SEM (cell line): ENCODE measurements around the genes MED21 and FAR2.

DNA sequence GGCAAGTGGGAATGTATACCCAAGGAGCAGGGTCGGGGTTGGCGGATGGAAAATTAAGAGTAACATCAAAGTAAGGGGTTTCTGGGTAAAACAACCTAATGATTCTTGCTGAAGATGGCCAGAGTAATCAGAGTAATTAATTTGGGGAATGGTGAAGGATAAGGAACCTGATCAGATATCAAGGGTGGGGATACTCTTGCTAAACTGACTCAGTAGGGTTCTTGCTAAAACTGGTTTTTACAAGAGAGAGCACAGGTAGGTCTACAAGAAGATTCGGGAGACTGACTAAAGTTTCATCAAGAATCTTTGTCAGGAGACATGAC is 33.6 kb downstream of the ETNK1 start:
- PRO-cap = no peak

DNA sequence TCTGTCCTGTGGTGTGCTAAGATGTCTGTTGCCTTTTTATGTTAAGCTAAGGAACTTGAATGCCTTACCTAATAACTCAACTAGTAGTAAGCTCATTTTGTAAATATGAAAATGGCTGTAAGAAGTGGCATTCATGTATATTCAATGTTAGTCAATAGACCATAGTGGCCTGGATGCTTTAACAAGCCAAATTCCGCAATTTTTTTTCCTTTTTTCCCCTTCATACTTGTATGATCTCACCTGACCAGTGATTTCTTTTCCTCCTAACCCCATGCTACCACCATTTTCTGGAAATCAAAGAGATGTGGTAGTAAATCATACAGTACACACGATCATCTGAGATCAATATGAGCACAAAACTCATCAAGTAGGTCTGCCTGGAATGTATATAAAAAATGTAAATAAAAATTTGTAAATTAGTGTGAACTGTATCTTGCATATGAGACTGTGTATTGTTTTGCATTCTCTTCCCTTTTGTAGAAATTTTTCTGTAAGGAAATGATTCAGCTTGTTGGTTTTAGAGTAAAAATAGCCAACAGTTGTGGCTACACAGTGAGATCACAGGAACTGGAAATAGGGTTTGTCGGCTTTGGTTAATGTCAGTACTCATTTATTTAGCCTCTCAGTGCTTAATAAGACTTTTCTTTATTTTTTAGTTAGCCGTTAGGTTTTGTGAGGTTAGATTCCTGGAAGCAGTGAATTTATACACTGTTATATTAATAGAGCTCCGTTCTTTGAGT is 62.5 kb downstream of the ETNK1 start:
- PRO-cap = bidirectional peak, plus-strand start at position 555 of the sequence, minus-strand start at position 492 of the sequence

DNA sequence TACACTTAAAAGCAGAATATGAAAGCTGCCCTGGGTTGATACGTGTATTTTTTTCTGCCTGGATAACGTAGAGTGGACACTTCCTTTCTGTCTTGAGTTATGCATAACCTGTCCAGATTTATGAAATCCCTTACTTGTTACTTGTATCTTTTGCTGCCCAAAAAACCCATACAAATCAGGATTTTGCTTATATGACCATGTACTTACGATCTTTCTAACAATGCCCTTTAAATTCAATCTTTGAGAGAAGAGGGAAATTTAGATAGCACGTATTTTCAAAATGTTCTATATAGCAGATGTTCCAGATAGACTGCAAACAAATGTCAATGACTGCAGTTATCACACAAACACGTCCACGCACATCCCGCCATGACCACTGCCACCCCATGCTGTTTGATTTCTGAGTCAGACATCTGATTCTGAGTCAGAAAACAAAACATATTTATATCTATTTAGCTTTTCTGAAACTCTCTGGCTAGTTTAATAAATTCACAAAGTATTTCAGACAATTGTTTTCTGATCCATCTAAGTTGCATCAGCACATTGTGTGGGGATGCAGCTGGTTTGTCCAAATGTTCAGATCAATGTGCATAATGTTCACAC is 2.2 kb downstream of the IRAG2 start:
- PRO-cap = no peak

DNA sequence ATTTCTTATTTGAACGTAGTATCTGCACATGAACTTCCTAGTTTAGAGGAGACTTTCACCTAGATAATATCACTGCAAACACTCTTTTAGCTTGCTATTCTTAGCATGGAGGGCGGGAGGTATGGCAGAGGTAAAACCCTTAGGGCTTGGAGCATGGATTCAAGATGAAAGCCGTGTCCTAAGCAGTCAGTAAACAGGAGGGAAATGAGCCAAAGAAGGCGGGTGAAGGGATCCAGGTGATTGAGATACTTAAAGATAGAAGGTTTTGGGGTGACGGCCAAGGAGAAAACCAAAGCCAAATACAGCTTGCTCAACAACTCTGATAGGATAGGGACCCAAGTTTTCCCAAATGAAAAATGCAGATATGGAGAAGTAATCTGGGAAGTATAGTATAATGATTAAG is 3.5 kb downstream of the IRAG2 start:
- PRO-cap = no peak

- PRO-cap = no peak
These were observed 142.5 kb downstream of the SSPN start for GRCh38 chr12:26337686-26338389.

DNA sequence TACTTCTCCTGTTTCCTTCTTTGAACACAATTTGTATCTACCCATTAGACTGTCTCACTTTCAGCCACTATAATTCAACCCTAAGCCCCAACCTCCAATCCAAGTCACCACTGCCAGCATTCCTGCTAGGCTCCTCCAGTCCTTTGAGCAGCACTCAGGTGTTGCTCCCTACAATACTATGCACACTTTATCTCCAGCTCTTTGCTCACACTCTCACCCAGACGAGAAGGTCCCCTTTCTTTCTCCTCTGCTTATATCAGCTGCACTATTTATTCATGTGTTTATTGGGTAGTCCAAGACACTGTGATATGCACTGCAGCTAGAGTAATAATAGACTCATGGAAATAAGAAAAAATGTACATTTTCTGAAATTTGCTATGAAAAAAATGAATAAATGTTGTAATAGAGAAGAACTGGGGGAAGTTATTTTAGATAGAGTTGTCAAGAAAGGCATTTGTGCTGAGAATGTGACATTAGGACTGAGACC is 307.1 kb downstream of the ITPR2 start:
- PRO-cap = no peak

DNA sequence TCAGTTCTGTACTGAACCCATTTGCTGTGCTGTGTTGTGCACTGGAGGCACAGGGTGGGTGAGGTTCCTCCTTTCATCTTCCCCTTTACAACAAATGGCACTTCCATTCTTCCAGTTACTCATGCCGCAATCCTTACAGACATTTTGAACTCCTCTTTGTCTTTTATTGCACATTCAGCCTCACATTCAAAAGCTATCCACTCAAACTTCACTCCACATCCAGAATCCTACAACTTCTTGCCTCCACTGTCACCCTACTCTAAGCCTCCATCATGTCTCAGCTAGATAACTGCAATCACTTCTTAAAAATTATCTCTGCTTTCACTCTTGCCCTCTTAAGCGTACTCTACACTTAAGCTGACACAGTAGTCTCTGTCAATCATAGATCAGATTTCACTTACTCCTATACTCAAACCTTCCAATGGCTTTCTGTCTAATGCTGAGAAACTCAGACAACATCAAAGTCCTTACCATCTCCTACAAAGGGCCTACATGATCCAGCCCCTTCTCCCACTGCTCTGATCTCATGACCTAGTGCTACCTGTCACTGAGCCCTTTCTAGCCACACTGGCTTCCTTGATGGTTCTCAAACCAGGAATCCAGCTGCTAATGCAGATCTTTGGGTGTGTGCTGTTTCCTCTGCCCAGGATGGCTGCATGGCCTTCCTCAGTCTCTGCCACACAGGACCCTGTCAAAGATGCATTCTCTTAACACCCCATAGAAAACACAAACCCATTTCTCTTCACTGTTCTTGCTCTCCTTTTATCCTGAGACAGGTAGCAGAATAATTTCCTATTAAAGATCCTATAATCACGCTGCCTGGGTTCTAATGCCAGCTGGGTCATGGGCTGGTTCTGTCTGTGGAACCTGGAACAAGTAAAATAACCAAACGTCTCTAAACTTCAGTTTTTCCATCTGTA is 303.9 kb downstream of the ITPR2 start:
- PRO-cap = no peak

GRCh38 chr12:26627899-26628376 is 205.1 kb downstream of the ITPR2 start:
- PRO-cap = no peak

DNA sequence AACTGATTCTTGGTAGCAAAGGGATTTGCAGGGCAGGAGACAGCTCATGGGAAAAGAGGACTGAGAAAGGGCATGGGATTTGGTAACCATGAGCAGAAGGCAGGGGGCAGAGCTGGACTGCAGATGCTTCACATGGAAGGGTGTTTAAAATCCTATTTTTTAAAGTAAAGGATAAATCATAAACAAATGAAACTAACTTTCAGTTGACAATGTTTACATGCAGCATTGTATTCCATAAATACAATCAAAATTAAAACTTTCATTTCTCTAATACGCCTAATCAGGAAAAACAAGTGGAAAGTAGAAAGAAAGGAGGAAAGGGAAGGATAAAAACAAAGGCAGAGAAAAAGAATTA is 203.0 kb downstream of the ITPR2 start:
- PRO-cap = no peak

DNA sequence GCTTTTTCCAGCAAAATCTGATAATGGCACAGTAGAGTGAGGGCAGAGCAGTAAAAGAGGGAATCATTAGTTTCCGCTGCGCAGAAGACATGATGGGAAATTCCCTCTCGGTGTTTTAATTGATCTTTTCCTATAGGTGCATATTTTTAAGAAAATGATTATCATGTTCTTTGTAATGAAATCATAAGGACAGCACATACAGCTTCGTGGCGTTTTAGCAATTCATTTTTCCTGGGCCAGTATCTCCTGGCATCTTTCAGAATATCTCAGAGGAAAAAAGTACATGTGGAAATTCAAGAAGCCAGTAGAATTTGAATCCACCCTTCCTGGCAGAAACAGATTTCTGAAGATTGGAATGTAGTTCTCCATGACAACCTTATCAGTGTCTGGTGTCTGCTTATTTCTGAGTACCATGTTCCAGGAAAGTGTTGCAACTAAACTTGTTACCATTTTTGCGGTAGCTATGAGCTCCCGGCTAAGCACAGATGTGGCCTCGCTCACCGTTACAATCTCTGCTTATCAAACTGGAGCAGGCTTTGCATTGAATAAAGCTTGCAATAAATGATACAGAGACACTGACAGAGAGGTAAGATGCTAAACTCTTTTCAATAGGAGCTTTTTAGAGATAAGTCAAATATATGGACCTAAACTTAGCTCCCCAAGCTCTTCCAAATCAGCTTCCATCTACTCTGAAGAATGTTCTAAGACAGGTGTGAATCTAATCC is 12.9 kb upstream of the ITPR2 start:
- PRO-cap = no peak

DNA sequence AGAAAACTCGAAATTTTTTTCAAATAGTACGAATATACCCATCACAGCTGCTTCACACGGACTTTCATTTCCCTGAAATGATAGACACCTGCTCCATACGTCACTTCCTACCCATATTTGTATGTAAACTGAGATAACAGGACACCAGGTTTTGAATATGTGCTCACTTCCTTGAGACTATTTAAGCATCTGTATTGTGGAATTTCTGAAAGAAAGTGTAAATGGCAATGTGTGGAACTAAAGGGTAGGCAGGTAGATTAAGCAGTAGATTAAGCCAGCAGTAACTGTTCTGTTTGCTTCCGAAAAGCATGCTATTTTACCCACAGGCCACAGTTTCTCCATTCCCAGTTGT is 13.5 kb upstream of the ITPR2 start:
- PRO-cap = no peak

GRCh38 chr12:26874496-26874857 is 41.5 kb upstream of the ITPR2 start:
- PRO-cap = no peak

DNA sequence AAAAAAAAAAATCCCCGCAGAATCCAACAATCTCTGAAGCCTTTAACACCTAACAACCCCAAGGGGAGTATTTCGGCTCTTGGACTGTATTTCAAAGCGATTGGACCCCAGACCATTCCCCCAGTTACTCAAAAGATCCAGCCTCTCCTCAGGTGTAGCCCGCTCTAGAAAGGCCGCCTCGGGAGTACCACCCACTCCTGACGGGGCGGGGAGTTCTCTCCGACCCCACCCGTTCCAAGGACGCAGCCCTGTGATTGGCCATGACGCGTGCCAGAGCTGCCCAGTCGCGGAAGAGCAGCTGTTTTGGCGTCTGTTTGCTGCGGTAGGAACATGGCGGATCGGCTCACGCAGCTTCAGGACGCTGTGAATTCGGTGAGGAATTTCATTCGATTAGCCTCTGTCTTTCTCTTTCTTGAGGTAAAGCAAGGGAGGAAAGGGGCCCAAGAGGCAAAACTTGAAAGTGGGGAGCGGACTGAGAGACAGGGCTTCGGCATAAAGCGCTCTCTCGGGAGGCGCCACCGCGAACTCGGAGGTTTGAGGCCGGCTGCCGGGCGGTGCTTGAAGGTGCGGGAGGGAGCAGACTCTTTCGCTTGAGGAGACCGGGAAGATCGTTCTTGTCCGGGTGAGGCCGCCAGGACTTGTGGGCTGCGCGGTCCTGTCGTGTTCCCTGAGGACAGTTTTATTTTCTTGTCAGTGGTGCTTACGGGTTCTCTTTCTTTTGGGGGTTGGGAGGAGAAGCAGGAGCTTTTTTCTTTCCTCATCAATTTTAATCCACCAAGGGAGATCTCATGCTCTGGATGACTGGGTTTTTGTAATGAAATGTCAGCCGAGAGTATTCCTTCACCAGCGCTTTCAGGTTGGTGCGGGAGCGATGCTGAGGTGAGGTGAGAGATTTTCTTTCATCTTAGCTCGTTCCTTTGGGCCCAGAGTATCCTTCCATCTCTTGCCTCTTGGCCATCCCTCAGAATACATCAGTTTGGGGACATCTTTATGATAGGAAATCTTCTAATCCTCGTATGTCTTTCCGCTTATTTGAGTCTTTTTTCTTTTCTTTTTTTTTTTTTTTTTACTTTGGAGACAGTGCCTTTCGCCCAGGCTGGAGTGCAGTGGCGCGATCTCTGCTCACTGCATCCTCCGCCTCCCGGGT is at the start of gene MED21:
TSS of gene MED21 (plus strand) at position 309 of the 1,147 bp plus-strand sequence.
- PRO-cap = bidirectional peak, plus-strand start at position 313 of the sequence, minus-strand start at position 186 of the sequence

DNA sequence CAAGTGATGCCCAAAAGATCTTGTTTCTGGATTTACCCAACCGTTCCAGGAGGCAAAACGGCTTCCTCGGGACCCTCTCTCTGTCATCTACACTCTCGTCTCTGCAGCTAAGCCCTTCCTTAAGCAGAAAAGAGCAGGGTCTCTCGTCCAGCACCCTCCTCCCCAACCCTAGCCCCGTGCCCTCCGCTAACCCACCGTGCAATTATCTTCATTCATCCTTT is 327 bp upstream of the BMAL2 start:
- PRO-cap = no peak

DNA sequence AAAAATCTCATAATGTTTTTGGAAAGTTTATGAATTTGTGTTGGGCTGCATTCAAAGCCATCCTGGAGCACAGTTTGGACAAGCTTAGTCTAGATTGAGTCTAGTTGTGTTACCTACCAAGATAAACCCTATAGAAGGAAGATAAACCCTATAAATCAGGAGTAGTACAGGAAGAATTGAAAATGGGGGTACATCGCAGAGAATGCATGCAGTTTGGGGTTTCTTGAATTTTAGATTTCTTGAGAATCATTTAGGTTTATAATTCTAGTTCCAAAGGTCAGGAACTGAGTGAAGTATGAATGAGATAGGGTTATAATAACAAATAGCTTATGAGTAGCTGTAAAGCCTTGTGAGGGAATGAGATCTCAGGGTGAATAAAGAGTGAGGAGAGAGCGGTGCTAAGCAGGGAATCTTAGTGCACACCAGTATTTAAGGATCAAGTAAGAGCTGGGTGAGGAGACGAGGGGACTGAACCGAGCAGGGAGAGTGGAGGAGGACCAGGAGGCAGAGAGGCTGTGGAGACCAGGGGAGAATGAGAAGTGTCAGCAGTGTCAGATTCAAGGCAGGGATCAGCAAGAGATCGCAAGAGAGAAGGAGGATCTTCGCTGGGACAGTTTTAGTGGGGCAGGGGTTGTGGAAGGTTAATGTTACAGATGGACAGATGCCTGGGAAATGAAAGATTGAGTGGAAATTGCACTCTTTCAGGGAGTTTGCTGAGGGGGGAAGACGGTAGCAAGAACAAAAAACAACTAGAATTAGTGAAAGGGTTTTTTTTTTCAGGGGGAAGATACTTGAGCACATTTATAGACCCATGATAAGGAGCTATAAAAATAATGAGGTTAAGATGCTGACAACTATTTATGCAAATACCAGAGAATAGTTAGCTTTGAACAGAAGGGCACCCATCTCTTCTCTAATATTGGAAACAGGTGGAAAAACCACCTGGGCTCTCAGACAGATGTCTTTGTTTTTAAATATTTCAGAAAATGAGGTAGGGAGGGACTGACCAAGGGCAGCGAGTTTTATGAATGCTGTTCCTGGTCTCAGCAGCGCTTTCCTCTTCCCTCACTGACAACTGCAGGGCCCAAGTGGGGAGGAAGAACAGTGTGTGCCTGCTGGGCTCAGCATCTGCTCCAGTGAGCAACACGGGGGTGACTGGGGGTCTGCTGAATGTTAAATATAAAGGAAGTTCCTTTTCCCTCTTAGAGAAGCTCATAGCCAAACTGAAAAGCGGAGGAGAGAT is 46.8 kb downstream of the BMAL2 start:
- PRO-cap = no peak

DNA sequence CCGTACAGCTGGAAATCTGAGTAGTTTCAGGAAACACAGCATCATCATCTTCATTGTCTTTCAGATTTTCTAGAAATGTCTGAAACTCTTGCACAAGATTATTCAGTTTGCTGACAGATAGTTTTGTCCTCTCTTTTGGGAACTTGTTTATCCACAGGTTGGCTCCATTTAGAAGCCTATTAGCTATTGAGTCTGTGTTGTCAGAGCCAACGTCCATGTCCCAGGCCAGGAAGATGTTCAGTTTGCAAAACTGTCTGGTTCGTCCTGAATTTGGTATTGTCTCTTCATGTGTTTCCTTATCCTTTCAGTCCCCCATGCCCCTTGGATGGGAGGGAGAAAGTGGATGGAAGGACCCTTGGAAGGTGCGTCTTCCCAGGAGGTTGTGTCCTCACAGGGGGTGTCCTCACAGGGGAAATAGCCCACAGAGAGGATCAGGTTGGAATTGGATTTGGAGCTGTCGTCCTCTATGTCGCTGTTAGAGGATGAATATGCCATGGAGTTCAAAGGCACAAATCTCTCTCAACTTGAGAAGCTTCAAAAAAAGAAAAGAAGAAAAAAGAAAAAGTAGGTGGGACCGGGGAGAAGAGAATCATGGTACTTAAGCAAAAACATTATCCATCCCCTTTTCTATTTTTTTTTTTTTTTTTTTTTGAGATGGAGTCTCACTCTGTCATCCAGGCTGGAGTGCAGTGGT is 69.7 kb downstream of the PPFIBP1 start:
- PRO-cap = no peak

GRCh38 chr12:27595121-27595684 is 71.2 kb downstream of the PPFIBP1 start:
- PRO-cap = no peak

DNA sequence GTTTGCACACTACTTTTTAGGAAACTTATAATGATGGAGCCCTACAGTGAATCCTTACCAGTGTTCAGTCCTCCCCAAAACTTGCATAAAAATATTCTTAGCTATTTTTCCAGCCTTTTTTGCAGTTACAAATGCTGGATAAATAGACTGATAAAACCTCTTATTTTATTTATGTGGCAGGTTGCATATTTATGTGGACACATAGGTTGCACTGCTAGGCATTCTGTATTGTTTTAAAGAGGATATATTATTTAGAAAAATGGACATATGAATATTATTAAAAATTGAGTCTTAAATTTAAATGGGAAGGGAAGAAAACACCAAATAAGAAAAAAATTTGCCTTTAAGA is 18.6 kb upstream of the MANSC4 start:
- PRO-cap = no peak

DNA sequence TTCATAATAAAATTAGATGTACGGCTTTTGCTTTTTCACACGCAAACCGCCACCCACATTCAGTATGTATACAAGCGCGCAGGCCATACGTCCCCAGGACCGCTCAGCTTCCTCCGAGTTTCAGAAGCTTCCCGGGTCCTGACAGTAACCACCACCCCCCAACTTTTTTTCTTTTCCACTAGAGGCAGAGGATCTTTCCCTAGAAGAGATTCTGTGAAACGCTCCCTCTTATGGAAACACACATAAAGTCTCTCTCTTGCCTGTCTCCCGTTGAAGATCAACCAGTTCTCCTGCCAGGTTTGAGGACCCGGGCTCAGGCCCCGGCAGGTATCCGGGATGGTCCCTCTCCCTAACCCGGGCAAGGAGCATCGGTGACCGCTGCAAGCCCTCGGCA is 3.6 kb downstream of the PTHLH start:
- PRO-cap = no peak

DNA sequence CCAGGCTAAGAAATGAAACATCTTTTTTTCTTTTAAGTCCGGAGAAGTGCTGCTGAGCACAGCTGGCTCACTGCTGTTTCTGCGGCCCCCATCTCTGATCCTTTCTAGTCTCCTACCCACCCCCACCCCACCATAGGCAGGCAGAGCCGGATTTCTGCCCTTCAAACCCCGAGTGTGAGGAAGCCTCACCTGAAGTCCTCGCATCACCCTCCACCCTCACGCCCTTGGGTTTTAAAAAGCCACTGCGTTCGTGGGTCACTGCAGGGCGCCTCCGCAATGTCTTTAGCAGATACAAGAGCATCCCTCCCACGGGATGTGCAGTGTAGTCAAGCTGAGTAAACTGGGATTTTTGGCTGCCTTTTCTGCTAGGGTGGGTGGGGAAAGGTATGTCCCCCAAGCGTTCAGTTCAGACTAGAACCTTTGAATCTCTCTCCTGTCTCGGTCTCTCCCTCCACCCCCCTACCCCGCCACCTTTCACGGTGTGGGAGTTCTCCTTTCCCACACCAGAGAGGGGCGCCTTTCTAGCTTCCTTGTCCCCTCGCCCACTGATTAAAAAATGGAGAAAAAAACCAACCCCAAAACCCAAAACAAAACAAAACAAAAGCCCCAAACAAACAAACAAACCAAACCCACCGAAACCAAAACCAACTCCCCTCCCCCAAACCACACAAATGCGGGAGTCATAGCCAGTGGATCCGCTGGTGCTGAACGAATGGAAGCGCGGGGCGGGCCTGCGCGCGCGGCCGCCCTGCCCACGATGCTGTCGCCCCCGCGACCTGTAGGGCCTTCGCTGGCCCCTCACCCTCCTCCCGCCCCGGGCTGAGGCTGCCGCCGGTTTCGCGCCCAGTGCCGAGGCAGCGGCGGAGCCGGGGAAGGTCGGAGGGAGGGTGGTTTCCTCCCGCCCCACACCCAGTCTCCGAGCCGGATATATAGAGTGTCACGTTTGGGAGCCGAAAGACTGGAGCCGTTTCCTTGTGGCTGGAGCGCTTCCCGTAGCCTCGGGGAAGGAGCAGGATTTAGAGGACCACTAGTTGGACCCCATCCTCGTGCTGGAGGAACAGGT is at the start of gene FAR2:
TSS of gene FAR2 (plus strand) at position 932 of the 1,063 bp plus-strand sequence.
- PRO-cap = bidirectional peak, plus-strand start at position 683 of the sequence, minus-strand start at position 557 of the sequence; bidirectional peak, plus-strand start at position 932 of the sequence, minus-strand start at position 838 of the sequence